OCI-LY7 (cell line): Measurements from ENCODE around the gene MKRN2OS.

DNA sequence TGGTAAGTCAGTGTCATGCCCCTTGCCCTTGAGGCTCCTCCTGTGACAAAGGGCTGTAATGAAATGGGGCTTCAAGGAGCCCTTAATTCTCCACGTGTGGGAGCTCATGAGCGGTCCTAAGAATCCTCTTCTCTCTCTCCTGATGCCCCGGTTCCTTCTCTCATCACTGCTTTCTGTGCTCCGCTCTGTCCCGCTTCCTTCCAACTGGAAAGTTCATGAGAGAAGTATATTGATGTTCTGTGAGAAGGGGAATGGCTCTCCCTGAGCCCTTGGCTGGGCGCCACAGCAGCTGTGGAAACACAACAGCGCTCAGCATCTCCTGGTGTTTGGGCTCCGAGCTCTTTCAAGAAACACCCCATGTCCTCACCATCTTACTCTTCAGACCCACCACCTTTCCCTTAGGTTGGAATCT is 161.8 kb downstream of the VGLL4 start:
- PRO-cap, result no peak
- RAMPAGE, long total RNA, result no peak

GRCh38 chr3:11601338-11602424 is 42.0 kb downstream of the VGLL4 start:
- PRO-cap, result bidirectional peak, plus-strand start at chr3:11601992, minus-strand start at chr3:11601820
- RAMPAGE, long total RNA, result no peak

DNA sequence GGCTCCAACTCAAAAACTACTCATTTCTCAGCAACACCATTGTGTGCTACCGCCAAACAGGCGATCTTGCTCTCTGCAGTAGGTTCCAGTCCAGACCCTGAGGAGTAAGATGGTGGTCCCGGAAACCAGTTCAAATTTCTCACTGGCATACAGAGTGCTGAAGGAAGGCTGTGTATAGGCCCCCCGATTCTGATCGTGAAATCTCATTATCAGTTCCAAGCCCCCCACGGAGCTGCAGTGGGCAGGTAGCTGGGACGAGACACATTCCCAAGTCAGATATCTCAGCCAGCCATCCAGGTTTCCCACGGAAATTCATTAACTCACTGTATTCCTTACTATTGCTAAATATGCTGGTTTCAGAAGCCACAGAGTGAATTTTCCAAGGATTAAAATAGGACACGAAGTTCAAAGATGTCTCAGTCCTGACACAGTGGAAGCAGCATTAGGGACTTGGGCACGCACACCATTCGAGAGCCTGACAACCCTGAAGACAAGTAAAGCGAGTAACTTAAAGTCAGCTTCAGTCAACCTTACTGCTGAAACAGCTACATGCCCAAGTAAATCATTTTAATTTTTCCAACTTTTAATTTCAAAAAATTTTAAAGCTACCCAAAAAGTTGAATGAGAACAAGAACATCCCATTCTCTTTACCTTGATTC is 29.3 kb downstream of the VGLL4 start:
- PRO-cap, result no peak
- RAMPAGE, long total RNA, result no peak

DNA sequence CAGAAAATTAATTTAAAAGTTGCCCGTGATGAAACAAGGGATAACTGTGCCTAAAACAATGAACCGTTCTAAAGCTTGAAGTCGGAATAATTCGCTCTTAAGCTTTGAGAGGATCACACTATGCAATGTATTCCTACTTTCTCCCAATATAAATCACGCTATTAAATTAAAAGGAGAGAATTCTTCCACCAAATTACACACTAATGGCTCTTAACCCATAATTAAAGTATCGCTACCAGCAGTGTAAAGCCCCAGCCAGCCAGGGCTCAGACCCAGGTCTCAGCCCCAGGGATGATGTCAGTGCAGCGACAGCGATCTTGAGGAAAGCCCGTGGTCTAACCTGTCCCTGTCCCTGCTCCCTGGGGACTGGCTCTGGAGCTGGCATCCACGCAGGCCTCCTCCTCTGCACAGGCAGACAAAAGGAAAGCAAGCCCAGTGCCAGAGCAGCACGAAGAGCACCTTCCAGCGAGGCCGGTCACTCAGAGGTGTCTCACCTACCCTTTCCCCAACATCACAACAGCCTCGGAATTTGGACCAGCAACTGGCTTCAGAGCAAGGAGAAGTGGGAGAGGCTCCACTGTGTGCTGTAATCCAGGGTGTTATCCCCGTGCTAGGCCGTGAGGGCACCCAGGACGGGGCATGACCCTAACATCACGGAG is 4.7 kb downstream of the VGLL4 start:
- PRO-cap, result no peak
- RAMPAGE, long total RNA, result no peak

DNA sequence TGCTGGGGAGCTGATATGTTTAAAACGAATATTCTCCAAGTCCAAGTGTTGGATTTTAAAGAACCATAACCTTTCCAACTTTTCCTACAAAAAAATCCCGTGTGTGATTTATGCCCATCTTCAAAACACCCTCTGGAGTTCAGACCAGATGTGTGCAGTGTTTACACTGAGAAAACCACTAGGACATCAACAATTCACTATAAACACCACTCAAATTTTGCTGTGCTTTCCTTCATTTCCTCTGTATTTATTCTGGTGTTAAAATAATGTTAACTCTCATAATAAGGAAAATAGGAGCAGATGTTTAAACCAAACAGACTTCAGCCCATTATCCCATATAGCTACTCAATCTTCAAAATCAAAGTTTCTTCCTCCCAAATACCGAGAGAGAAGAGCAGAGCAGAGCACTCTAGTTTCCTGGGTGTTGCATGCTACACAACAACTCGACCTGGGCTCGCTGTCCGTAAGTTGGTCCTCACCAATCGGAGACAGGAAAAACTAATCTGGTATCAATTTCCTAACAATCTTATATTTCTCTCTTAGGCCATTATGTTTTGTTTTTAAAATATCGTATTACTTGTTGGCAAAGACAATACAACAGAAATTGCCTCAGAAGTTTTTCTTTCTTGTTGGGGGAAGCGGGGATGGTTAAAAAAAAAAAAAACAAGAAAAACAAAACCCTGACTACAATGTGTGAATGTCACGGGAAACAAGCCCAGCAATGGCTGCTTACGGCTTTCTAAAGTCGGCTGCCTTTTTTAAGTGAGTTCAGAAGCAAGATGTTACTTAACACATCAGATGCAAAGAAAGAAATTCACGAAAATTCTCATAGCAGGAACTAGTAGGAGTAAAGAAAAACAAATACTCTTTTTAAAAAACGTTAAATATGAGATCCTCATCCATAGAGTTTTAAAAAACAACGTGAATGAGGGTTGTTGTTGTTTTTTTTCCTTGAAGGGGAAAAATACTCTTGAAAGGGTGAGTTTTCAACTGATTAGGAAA is 2.0 kb downstream of the VGLL4 start:
- PRO-cap, result unidirectional peak, plus-strand start at position 407 of the sequence
- RAMPAGE, long total RNA, result no peak

DNA sequence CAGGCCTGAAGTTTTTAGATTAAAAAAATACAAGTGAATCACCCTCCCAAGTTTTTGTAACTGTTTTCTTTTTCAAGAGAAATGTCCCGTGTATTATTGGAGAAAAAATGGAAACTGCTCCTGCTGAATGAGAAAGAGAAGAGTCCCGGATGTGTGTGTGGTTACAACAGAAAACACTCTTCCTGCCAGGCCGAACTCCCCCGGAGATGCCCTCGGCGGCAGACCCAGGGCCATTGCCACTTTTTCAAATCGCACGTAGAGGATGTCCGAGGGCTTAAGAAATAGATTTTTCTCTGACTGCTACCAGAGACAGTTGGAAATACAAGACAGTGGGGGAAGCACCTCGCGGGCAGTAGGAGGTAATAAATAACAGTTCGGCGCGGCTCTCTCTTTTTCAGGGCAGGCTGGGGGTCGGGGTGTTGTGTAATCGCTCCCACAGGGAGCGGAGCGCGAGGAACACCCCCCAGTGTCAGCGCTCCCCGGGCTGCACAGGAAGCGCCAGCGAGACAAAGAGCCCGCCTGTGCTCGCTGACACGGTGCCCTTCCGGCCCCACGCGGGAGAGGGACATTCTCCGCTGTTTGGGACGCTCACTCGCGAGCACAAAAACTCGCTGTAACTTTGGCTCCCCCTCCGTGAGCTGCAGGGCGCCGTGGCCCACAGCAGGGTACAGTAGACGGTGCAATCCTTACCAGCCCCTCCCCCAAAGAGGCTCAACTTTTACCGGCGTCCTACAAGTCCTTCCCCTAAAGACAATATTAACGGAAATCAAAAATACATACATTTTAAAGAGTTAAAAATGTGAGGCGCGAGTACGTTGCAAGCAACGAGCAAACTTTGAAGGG is 1.1 kb downstream of the VGLL4 start:
- PRO-cap, result bidirectional peak, plus-strand start at position 312 of the sequence, minus-strand start at position 208 of the sequence; bidirectional peak, plus-strand start at position 568 of the sequence, minus-strand start at position 490 of the sequence
- RAMPAGE, long total RNA, result no peak

DNA sequence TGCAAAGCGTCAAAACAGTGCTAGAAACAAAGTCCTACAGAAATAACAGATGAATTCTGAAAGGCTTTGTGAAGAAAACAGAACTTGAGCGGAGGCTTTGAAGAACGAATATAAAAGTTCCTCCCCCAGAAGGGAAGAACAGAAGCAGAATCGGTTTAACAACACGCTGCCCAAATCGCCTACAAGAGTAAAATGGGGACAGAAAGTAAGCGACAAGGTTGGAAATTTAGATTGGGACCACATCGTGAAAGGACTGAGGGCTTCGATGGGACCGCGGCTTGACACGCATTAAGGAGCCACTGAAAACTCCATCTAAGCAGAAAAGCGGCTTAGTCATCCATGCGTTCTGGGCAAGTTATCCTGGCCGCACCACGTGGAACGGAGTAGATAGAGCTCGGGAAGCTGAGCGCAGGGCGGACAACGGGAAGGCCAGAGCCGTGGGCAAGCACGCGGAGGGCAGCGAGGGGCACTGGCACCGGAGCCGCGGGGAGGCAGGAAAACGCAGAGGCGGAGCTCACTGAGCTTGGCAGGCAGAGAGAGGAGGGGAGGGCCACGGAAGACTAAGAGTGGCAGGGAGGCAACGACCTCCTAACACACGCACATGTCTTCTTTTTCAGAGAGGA is 61.2 kb upstream of the VGLL4 start:
- PRO-cap, result no peak
- RAMPAGE, long total RNA, result no peak

DNA sequence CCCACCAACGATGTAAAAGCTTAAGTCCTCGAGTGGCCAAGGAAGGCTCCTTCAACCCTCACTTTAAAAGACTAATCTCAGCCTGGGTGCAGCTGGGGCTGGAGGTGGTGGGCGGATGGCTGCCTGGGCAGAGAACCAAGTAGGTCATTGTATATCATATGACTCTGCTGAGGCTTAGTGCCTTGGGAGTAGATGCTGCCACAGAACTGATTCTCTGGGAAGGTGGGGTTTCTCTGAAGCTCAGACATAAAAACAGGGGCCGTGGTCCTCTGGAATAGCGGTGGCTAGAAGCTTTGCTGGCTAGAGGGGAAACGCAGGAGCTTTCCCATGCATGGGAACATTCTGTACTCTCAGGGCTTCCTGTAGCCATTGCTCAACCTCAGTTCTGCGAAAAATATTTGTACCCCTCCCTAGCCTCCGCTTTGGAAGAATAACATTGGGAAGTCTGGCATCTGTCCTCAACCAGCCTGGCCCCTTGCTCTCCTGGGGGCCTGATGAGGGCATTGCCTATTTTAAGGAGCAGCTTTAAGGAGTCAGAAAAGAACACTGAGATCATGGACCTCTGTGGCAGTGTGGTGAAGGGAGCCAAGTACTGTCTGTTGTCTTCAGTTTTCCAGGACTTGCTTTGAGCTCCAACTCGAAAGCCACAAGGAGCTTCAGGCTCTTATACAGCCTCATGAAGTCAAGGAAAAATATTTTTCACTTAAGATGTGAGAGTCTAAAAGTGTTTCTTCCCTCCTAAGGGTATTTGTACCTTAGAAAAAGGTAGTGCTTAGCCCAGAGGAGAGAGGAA is 14.6 kb downstream of the TIMP4 start:
- PRO-cap, result no peak
- RAMPAGE, long total RNA, result no peak

DNA sequence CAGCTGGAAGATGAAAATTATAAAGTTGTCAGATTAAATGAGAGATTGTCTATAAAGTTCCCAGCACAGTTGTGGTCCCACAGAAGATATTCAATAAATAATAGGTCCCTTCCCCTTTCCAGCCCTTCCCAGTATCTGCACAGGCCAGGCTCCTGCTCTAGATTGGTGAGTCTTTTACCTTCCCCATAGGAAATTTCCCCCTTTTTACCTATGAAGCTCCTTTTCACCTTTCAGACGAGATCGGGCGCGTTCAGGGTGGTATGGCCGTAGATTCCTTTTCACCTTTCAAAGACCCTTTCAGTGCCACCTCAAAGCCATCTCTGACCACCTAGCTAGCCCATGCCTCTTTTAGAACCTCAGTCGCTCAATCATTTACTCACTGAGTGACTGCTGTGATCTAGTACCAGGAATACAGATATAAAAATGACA is 3.9 kb downstream of the TIMP4 start:
- PRO-cap, result no peak
- RAMPAGE, long total RNA, result no peak

- PRO-cap, result no peak
- RAMPAGE, long total RNA, result no peak
Observed at GRCh38 chr3:12303842-12304549, 15.1 kb downstream of the PPARG start.

GRCh38 chr3:12316357-12316659 is 27.4 kb downstream of the PPARG start:
- PRO-cap, result no peak
- RAMPAGE, long total RNA, result no peak

DNA sequence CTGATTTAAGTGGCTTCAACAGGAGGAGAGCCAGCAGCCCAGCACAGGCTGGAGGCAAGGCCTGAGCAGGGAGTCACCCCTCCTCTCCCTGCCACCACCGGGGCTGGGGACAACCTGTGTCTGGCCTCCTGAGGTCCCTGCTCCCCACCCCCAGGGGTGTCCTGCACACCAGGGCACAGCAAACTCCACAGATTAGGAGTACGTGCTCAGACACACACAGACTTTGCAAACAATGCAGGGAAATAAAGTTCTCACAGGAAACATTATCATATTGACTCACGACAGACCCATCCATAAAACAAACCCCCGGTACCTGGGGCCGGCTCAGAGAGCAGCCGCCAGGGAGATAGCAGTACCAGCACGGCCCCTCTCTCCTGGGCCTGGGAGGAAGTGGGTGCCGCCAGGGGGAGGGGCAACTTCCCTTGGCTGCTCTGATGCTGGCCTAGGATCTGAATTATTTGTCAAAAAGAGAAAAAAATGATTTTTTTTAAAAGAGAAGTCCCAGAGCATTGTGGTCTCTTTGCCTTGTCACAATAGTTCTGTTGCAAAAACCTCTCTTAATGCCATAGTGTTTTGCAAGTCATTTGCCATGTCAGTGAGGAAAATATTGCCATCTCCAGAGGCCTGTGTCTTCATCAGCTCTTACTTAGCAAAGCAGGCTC is 21.9 kb upstream of the TSEN2 start:
- PRO-cap, result no peak
- RAMPAGE, long total RNA, result no peak

GRCh38 chr3:12544988-12546096 is at the start of gene MKRN2OS:
TSS of gene MKRN2OS (minus strand) at chr3:12545499.
- PRO-cap, result no peak
- RAMPAGE, long total RNA, result no peak

- PRO-cap, result no peak
- RAMPAGE, long total RNA, result no peak
Observed at GRCh38 chr3:12583161-12583509, 26.2 kb downstream of the MKRN2 start.

DNA sequence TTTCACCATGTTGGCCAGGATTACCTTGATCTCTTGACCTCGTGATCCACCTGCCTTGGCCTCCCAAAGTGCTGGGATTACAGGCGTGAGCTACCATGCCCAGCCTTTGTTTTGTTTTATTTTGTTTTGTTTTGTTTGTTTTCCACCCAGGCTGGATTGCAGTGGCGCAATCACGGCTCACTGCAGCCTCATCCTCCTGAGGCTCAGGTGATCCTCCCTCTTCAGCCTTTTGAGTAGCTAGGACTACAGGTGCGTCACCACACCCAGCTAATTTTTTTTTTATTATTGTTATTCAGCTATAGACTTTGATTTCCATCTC is 12.7 kb upstream of the RAF1 start:
- PRO-cap, result no peak
- RAMPAGE, long total RNA, result no peak

DNA sequence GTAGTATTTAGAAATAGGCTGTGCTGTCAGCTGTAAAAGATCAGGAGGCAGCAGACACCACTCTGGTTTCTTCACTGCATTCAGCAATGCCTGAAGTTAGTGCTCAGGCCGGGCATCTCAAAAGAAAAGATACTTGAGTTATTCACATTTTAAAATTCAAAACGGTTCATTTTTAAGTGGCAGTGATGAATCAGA is 7.2 kb downstream of the RPL32 start:
- PRO-cap, result no peak
- RAMPAGE, long total RNA, result no peak

DNA sequence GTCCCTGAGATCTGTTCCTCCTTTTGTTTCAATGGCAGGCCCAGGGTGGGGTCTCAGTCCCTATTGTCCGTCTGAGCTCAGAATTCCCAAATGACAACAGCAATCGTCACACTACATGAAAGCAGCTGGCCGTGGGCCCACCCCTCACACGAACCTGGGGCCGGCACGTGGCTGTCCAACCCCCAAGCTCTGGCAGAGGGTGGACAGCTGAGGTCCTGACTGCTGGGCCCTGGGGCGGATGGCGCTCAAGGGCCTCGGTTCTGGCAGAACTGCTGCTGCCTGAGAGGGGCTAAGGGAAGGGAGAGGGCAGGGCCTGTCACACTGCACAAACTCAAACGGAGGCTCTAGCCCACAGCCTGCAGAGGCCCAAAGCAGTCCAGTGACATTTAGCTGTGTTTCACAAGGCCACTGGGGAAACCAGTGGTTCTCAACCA is 65.2 kb upstream of the RPL32 start:
- PRO-cap, result no peak
- RAMPAGE, long total RNA, result no peak

- PRO-cap, result no peak
- RAMPAGE, long total RNA, result no peak
Observed at GRCh38 chr3:12908263-12908841, 67.0 kb upstream of the RPL32 start.

DNA sequence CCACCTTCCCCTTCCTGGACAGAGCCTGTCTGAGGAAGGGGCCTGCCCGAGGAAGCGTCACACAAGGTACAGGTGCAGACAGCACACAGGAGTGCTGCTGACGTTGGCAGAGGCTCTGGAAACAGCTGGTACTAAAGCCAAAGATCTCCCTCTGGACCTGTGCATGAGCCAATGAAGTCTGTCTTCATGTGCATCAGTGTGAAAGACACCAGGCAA is 71.6 kb upstream of the RPL32 start:
- PRO-cap, result no peak
- RAMPAGE, long total RNA, result no peak

DNA sequence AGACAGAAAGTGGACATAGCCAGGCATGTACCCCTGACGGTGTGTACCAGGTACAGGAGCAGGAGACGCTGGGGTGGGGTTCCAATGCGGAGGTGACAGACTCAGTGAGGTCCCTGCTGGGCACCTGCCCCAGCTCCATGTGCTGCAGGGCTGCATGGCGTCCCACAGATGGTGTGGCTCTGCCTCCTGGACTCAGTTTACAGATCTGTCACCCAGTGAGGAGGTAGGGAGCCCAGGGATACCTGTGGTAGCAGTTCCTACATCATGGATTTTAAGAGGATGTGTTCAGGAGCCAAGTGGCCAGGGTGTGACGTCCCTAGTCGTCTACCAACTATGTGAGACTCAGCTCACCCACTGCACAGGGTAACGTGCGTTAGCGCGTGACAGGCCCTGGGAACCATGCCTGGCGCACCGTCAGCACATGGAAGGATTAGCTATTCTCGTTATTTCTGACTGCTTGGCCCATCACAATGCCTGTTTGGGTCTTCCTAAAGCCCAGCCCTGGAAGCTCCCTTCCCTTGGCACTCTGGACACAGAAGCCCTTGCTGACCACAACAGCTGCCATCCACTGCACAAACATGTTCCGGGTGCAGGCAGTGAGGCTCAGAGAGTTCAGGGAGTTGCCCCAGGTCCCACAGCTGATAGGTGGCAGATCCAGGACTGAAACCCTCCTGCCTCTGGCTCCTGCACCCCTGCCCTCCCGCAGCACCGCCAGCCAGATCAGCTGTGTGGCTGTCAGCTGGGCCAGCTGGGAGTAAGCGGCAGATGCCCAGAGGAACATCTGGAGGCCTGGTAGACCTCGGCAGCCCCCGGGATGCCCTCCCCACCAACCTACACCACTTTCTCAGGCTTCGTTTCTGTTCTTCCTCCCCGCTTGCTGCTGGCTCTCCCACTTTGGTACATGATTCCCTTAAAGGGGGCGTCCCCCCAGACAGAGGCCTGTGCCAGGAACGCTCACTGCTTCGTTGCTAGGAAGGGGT is 91.0 kb upstream of the RPL32 start:
- PRO-cap, result no peak
- RAMPAGE, long total RNA, result no peak